Foreskin keratinocyte (primary cell): ENCODE measurements around a stretch of chr6.

DNA sequence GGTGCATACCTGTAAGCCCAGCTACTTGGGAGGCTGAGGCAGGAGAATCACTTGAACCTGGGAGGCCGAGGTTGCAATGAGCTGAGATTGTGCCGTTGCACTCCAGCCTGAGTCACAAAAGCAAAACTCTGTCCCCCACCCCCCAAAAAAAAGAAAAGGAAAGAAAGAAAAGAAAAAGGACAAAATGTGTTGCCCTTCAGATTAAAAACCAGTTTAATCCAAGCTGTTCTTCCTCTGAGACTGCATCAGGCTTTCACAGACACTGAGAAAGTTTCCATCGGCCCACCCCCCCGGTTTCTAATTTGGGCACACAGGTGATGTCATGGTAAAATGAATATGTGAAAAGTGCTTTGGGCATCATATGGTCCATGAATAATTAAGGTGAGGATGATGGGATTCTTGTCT is 3.5 kb downstream of the GCNT2 start:
- RAMPAGE, total RNA: no peak

DNA sequence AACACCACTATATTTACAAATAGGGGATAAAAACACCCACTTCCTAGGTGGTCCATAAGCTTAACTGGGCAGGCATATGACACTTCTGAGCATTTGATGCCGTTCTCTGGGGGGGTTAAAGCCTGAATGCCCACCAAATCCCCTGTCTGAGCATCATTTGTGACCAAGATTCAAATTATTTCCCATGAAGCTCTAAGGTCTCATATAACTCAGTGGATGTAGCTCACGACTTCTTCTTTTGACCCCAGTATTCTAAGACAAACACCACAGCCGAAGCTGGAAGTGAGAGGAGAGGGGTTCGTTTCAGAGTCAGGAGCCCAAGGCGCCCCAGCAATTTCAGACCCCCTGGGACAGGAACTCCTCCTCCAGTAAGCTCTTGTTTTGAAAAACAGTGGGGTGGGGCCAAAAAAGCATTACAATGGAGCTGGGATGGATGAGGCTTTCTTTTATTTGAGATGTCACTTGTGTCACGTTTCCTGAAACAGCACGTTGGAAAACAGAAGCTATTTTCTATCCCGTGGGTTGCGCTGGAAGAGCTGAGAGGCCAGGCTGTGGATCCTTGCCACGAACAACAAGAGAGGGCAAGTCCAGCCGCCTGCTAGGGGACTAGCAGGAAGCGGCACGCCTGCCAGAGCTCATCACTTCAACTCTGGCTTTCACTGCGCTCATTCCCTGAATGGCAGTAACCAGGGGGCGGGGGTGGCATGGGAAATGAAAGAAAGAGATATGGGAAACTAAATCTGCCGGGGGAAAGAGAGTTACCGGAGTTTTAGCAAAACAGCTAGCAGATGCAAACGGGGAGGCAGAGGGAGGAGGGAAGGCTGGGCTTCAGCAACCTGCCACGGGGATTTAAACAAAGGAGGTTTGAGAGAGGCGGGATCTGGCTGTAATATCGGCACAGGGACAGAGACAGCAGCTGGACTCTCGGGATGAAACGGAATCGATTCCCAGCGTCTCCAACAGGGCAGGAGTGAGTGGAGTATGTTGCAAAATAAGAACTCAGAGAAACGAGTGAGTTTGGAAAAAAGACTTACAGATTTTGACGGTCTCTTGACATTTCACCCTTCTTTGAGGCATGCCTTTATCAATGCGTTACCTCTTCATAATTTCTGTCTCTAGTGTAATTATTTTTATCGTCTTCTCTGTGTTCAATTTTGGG is 34.6 kb downstream of the GCNT2 start:
- RAMPAGE, total RNA: no peak

DNA sequence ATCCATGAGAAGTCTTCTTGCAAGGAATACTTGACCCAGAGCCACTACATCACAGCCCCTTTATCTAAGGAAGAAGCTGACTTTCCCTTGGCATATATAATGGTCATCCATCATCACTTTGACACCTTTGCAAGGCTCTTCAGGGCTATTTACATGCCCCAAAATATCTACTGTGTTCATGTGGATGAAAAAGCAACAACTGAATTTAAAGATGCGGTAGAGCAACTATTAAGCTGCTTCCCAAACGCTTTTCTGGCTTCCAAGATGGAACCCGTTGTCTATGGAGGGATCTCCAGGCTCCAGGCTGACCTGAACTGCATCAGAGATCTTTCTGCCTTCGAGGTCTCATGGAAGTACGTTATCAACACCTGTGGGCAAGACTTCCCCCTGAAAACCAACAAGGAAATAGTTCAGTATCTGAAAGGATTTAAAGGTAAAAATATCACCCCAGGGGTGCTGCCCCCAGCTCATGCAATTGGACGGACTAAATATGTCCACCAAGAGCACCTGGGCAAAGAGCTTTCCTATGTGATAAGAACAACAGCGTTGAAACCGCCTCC is 35.5 kb downstream of the GCNT2 start:
- RAMPAGE, total RNA: no peak

DNA sequence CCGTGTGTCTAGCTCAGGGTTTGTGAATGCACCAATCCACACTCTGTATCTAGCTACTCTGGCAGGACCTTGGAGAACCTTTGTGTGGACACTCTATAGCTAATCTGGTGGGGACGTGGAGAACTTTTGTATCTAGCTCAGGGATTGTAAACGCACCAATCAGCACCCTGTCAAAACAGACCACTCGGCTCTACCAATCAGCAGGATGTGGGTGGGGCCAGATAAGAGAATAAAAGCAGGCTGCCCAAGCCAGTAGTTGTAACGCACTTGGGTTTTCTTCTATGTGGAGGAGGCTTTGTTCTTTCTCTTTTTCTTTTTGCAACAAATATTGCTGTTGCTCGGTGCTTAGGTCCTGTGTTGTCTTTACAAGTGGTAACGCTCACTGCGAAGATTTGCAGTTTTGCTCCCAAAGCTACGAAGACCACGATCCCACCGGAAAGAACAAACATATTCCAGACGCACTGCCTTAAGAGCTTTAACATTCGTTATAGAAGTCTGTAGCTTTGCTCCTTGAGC is 1.5 kb upstream of the TMEM14C start:
- RAMPAGE, total RNA: no peak

DNA sequence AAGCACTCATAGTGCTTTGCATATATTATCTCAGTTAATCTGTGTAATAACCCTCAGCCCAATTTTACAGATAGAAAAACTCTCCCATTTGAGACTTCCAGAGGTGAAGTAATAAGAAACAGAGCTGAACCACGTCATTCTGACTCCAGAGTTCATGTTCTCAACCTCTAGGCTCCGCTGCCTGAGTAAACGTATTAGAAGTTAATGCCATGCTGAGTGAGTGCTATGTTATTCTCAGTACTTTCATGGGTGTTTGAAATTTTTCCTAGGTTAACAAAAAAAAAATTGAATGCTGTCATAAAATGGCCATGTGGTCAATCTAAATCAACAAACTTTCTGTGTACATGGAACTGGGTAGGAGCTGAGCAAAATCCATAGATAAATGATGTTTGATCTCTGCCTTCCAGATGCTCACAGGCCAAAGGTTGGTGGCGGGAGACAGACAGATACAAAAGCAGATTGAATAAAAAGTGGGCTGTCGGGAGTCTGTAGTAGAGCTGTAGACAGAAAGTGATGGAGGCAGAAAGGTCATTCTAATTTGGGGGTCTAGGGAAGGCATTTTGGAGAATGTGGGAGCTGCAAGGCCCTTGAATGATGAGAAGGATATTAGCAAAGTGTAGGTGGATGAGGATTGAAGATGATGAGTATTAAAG is 22.7 kb upstream of the ELOVL2 start:
- RAMPAGE, total RNA: no peak

DNA sequence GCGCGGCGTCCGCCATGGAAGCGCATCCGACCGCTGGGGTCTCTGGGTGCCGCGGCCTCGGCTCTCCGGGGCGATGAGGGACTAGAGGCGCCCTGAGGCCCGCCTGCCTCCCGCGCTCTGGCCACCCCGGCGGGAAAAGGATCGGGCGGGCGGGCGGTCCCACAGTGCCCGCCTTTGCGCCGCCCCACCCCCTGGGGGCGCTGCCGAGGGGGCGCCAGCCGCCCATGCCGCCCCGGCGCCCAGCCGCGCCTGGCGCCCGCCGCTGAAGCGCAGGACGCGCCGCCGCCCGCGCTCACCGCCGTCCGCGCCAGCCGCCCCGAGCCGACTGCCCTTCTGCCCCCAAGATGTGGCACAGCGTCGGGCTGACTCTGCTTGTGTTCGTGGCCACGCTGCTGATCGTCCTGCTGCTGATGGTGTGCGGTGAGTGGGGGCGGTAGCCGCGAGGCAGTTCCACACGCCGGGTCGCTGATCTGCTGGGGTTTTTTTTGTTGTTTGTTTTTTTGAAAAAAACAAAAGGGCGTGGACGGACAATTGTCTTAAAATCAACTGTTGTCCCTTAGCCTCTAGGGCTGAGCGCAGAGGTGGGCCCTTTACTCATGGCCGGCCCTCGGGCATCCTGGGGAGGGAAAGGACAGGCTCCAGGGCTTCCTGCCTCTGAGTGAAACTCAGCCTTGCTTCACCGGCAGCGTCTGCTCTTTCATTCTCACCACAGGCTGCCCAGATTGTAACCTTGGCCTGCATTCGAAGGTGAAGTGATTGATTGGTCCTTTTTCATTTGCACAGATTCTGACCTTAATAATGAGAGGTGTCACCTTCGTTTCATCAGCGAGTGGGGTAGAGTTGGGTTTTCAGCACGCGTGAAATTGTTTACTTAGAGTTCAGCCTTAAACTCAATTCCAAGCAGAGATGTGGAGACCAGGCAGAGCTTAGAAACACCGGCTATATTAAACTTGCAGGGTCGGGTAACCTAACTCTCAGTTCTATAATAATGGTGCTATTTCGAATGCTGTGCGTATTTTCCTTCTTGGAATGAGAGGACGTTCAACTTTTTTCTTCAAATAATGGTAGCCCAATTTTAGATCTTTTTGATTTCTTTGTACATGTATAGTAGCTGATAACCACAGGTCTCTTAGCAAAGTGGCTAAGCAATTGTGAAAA is 715 bp downstream of the SMIM13 start:
- RAMPAGE, total RNA: no peak

DNA sequence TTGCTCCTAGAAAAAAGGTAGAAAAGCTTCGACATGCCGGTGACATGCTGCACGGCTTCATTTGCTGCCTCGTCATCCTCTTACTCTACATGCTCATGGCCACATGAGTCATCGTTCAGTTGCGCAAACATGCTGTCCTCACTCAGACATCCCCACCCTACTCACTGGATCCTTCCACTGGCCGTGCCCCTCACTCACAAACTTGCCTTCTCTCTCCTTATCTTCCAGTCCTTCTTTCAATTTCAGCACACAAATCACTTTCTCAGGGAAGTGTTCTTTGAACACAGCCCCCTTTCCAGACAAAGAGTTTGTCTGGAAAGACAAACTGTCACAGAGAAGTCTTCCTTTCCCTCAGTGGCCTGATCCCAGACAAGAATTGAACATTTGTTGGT is 32.3 kb upstream of the ERVFRD-1 start:
- RAMPAGE, total RNA: no peak

DNA sequence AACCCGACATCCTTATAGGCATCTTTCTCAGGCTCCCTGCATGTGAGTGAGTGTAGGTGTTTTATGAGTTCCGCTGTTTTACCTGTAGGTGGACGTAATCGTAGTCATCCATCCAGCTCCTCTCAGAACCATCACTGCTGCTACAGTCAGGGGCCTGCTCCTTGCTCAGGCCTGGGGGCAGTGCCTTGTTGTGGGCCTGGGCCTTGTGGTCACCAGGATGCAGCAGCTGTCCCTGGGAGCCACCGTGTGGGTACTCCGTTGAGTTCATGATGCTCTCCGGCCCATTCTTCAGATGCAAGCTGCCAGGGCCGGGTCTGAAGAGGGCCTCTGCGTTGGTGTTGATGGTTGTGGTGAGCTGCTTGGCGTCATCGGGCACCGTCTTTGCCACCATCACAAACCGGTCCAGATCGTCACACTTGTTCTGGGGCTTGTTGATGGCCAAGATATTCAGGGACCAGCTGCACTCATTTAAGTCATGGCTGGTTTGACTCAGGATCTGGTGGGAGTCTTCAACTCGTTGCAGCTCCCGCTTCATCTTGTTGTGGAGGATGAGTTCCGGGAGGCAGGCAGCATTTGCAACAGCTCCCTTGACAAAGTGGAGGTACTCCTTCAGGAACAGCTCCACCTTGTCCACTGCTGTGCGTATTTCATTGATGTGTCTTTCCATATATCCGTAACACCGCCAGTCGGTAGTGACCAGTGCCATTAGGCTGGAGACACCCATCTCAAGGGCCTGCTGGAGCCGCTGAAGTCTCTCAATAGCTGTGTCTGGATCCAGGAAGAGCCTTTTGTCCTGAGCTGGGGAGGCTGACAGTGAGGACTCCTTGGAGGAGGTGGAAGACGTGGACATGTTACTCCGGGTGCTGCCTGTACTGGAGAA is 42.3 kb downstream of the NEDD9 start:
- RAMPAGE, total RNA: no peak

DNA sequence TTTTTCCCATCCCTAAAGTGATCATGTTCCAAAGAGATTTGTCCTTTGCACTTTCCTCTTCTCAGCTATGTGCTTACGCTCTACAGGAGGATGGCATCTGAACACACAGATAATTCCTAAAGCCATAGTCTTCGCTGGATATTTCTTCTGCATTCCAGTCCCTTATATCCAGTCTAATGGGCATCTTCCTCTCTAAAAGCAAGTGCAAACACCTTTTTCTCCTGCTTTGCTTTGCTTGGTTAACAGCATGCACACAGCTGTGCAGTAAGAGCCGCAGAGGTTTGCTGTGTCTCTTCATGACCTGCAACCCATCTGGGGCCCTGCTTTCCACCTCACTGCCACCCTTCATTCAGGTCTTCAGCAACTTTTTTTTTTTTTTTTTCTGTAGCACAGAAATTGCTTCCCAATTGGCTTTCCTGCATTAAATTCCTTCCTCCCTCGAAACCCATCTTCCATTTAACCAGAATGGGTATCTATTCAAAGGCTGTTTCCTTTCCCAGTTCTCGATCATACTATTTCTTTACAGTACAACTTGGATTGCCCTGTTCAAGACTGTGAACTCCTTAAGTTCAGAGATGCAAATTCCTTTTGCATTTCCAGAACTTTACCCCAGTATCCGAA is 14.4 kb downstream of the NEDD9 start:
- RAMPAGE, total RNA: no peak

DNA sequence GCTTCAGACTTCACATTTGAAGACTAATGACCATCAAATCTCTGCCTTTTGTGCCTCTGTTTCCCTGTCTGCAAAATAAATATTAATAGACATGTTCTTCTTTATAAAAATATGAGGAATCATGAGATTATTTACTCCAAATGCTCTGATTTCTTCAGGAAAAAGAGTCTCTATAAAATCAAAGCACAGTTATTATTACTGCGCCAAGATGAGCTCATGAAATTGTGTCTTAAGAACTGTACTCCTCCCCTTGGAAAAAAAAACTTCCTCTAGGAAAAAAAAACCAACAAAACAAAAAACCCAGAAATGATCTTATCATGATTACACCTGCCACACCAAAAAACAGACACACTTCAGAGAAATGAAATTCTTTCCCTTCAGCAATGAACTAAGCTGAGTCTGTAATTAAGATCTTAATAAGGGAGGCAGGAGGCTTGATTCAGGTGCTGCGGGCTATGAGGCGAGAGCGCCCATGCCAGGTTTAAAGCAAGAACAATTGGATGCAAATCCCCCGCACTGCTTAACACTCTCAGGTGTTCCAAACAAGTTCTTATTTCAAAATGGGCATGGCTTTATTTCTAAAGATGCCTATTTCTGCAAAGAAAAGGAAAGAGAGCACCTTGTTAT is 9.1 kb downstream of the NEDD9 start:
- RAMPAGE, total RNA: no peak

DNA sequence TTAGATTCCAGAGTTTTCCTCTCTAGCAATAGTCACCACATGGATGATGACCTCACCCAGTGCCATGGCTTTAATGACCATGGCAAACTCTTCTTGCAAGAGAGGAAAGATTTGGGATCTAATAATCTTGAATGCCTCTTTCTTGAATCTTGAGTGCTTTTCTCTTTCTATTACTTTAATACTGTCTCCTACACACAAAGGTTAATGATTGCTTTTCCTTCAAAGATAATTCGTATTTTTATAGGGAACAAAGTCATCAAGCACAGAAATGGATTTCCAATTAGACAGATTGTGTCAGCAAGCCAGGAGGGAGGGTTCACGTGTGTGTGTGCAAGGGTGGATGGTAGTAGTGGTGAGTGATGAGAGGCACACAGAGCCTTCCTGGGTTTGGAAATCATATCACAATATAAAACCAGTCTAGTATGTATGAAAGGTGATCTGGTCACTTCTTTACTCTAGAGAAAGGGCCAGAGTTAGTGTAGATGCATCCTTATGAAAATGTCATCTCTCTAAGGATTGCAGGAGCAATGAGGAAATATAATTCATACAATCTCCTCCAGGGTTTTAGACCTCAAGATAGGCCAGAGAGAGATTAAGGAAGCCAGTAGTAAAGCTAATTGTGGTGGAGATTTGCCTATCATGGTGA is 51.2 kb upstream of the NEDD9 start:
- RAMPAGE, total RNA: no peak

DNA sequence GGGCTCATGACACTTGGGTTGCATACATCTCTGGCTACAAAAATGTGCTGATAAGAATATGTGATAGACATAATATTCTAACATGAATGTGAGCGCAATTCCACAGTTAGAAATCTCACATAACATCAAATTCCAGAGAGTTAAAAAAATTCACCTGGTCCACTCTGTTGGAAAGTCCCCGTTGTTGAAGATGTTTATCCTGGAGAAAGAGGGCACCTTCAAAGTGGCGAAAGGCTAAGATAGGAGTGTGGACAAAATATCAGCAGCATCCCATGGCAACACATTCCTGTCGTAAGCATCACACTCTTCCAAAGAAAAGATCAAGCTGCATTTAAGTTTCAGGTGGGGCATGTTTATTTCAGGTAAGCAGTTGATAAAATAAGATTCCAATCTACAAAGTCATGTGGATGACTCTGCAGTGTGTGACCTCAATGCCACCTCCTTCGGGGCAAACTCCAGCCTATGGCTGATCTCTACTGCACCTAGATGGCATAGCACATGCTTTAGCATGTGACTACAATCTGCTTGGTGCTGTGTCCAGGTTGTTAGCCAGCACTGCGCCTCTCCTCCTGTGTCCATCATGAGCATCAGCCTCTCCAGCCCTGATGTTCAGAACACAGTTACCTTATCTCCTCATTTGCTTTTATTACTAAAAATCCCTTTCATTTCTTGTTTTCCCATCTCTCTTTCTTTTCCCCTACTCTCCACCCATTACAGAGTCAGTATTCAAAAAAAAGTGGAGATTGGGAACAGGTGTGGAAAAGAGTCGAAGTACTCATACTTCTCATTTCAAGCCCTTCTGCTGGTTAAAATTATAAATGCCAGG is 111.9 kb upstream of the NEDD9 start:
- RAMPAGE, total RNA: no peak

DNA sequence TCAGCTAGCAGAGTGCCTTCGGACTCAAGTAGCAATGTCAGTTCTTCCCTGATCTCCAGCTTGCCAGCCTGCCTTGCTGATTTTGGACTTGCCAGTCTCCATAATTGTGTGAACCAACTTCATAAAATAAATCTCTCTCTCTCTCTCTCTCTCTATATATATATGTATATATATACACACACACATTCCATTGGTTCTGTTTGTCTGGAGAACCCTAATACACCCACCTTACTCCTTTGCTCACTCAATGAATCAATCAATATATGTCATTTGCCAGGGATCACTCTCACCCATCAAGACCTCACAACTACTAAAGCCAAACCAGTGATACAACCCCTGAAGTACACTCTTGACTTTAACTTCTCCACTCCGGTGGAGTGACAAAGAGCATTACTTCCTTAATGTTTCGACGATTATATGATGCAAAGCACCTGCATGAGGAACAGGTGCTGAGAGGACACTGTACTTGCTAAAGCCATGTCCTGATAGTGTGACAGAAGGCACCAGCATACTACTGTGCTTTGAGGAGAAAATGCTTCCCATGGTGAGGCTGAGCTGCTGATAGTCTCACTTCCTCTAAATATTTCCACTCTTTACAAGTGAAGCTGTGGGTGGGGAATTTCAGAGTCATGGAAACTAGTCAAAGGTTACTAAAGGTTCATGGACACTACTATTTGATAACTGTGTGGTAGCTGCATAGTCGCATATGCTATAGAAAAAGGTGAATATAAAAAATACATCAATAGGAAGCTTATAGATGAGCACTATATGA is 141.6 kb upstream of the NEDD9 start:
- RAMPAGE, total RNA: no peak

DNA sequence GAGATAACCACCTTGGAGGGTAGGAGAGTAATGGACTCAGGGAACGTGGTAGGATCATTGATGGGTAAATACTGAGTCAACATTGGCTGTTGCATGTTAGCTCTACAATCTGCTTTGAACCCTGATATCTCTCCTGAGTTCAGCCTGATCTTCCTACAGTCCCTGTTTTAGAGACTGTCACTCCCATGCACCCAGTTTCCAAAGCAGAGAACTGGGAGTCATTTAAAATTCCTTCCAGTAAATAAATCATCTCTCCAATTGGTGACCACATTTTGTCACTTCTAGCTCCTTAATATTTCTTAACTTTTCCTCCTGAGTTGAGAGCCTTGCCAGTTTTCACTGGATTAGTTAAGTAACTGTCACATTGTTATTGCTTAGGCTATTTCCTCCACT is 139.0 kb upstream of the TMEM170B start:
- RAMPAGE, total RNA: no peak

GRCh38 chr6:11451979-11452546 is 85.5 kb upstream of the TMEM170B start:
- RAMPAGE, total RNA: no peak

DNA sequence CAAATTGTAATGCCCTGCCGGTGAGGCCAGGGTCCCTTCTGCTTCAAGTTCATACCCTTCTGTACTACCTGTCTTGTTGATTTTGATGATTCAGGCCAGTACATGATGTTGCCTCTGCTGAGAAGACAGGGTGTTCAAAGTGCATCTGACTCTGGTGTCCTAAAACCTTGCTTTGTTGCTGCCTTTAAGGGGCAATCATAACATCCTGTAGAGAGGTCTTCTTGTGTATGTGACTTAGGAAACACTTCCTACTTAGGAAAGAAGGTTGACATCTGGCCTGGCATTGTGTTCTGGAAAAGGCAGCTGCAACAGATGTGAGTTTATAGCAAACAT is 113.2 kb downstream of the TMEM170B start:
- RAMPAGE, total RNA: no peak

DNA sequence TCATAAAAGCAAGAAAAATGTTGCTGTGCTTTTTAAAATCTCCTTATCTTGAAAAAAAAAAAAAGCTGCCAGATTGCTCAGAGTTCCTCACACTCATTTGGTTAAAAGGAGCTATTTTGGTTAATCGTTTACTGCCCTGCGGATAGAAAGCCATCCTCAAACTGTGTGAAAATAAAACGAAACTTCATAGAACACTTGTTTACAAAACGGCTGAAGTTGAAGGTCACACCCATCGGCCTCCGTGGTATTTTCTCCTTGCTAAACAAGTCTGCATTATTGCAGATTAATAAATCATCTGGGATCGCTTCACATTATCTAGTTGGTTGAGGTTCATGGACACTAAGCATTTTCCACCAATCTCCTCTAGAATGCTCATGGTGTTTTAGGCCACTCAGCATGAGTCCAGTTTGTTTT is 16.4 kb upstream of the ADTRP start:
- RAMPAGE, total RNA: no peak

- RAMPAGE, total RNA: no peak
Observed at GRCh38 chr6:11853806-11854275, 75.2 kb upstream of the ADTRP start.

GRCh38 chr6:11901001-11901640 is 111.0 kb upstream of the HIVEP1 start:
- RAMPAGE, total RNA: no peak

- RAMPAGE, total RNA: no peak
Observed at GRCh38 chr6:12007524-12008249, 4.4 kb upstream of the HIVEP1 start.